Ovary (tissue), 7 donors: ENCODE results near the gene ARL11.

DNA sequence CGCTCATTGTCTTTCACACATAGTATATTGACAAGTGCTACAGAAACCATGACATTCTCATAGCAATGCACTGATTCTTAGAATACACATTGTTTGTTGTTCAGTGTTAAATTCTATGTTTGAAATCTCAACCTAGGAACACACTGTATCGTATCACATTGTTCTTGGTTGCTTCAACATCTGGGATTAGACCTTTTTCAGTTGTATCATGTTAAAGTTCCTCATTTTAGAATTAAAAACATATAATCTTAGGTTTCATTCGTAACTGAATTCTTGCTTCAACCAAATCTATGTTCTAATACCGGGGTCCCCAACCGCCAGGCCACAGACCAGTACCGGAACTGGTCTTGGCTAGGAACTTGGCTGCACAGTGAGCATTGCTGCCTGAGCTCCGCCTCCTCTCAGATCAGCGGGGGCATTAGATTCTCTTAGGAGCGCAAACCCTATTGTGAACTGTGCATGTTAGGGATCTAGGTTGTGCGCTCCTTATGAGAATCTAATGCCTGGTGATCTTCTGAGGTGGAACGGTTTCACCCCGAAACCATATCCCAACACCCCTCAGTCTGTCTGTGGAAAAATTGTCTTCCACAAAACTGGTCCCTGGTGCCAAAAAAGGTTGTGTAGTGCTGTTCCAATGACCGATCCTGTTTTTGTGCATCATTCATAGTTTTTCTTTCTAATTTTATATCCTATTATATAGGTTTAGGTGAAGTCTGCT is 19.2 kb downstream of the ITM2B start:
- PRO-cap, 7 experiments = no peak in any of the 7 experiments
- RAMPAGE, long total RNA, 2 experiments = no peak in any of the 2 experiments

- PRO-cap, 7 experiments = no peak in any of the 7 experiments
- RAMPAGE, long total RNA, 2 experiments = no peak in any of the 2 experiments
Observed at GRCh38 chr13:48307234-48307455, 3.6 kb downstream of the RB1 start.

DNA sequence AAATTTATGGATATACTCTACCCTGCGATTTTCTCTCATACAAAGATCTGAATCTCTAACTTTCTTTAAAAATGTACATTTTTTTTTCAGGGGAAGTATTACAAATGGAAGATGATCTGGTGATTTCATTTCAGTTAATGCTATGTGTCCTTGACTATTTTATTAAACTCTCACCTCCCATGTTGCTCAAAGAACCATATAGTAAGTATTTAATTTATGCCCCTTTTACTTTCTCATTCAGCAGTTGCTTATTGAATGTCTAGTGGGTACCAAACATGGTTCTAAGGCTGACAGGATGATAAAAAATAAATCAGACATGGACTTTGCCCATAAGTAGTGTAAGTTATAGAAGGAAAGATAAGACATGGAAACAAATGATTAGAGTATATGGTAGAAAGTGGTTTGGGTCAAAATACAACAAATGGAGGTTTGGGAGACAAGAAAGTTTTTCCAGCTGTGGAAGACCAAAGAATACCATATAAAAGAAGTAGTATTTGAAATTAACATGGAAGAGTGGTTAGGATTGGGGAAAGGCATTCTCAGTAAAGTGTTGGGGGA is 52.9 kb downstream of the LPAR6 start:
- PRO-cap, 7 experiments = no peak in any of the 7 experiments
- RAMPAGE, long total RNA, 2 experiments = no peak in any of the 2 experiments

DNA sequence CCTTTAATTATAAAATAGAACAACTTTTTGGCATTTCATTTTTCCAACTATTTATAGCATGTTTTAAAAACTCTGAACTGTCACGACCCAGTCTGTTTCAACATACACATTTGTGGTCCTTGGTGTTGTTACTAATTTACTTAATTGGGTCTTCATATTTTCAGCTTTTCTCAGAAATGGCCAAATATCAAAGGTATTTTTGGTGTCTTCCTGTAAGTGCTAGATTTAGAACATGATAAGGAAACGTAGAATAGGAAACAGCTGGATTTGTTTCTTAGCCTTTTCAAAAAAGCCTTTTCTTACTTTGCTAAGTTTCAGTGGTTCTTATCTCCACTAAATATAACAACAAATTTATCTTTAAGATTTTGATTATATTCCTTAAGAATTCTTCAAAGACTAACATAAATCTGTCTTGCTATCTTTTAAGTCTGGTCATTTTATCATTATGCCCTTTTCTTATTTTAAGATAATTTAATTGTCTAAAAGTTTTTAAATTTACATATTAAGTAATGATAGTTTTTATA is 11.3 kb downstream of the LPAR6 start:
- PRO-cap, 7 experiments = no peak in any of the 7 experiments
- RAMPAGE, long total RNA, 2 experiments = no peak in any of the 2 experiments

DNA sequence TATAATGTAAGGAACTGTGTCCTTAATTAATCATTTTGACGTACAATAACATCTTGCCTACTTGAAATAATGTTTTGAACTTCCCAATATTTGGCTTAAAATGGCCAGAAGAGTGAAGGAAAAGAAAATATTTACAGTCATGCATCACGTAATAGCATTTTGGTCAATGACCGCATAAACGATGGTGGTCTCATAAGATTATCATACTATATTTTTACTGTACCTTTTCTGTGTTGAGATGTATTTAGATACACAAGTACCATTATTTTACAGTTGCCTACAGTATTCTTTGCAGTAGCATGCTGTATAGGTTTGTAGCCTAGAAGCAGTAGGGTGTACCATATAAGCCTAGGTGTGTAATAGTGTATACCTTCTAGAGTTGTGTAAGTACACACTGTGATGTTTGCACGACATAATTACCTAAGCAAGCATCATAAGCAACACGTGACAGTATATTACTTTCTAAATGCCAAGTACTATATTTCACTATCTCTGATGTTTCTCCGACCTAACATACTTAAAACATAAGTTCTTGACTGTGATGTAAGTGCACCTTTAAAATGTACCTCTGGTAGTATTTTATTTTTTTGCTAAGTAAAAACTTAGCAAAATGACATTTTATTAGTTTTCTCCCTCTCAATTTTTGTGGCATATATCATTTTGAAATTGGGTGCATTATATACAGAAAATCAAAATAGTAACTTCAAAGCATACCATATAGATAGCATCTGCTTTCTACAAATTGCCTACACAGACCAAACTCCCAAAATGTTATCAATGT is 2.7 kb downstream of the LPAR6 start:
- PRO-cap, 7 experiments = peak in 5 of 7 experiments; most common plus-strand start position 489 of the sequence (in 3)
- RAMPAGE, long total RNA, 2 experiments = no peak in any of the 2 experiments

DNA sequence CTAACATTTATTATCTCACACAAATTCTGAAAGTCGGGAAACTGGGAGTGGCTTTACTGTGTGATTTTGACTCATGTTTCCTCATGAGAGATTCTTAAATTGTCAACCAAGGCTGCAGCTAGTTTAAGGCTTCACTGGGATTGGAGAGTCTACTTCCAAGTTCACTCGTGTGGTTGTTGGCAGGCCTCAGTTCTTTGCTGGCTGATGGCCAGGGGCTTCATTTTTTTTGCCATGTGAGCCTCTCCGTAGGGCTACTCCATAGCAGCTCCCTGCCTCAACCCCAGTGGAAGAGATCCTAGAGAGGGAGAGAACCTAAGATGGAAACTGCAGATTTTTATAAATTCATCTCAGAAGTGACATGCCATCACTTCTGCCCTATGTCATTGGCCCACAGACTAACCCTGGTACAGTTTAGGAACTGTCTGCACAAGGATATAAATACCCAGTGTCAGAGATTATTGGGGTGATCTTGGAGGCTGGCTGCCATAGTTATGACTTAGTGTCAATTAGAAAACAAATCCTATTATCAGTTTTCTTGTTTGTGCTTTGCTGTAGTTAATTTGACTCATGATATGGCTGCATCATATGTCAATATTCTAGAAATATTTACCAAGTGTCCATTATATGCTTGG is 24.6 kb upstream of the LPAR6 start:
- PRO-cap, 7 experiments = no peak in any of the 7 experiments
- RAMPAGE, long total RNA, 2 experiments = no peak in any of the 2 experiments

- PRO-cap, 7 experiments = no peak in any of the 7 experiments
- RAMPAGE, long total RNA, 2 experiments = no peak in any of the 2 experiments
Observed at GRCh38 chr13:48464824-48465496, 52.0 kb upstream of the LPAR6 start.

GRCh38 chr13:48542200-48542504 is 9.3 kb upstream of the RCBTB2 start:
- PRO-cap, 7 experiments = no peak in any of the 7 experiments
- RAMPAGE, long total RNA, 2 experiments = no peak in any of the 2 experiments

DNA sequence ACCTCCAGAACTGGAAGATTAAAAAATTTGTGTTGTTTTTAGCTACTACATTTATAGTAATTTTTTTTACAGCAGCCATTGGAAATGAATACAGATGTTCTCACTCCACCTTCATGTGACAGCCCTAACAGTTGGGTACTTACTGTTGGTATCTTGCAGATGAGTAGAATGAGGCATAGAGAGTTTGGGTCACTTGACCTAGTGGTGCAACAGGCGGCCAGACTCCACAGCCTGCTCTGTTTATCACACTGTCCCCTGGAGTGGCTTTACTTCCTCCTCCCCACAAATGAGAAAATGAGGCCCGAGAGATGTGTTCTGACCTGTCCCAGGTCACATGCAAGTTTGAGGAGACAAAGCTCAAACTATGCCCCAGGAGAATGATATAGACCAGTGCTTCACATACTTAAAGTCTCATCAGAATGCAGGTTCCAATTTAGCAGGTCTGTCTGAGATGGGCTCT is 37.3 kb upstream of the RCBTB2 start:
- PRO-cap, 7 experiments = no peak in any of the 7 experiments
- RAMPAGE, long total RNA, 2 experiments = no peak in any of the 2 experiments

DNA sequence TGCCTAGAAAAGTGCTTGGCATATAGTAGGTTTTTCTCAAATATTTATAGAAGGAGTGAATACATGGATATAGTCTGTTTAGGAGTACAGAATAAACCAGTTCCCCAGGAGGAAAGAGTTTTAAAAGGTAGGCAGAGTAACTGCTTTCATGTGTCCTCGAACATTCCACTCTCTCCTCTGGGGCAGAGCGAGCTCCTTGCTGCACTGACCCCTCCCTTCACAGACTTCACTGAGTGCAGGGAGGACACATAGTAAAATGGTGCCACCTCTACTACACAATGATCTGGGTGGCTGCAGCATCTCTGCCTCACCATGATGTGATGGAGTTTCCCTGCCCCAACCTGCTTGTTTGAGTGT is 44.1 kb upstream of the RCBTB2 start:
- PRO-cap, 7 experiments = no peak in any of the 7 experiments
- RAMPAGE, long total RNA, 2 experiments = no peak in any of the 2 experiments

- PRO-cap, 7 experiments = peak in 7 of 7 experiments; most common plus-strand start chr13:48975259 (in 5); most common minus-strand start chr13:48975281 (in 3)
- RAMPAGE, long total RNA, 2 experiments = start-site peak on the plus strand in 1 of 2 experiments, at chr13:48975207-48975551 at its widest, 20 reads per replicate
Observed at GRCh38 chr13:48974901-48975423, 750 bp upstream of the FNDC3A start.

GRCh38 chr13:49399749-49400355 is 44.0 kb downstream of the CAB39L start:
- PRO-cap, 7 experiments = no peak in any of the 7 experiments
- RAMPAGE, long total RNA, 2 experiments = no peak in any of the 2 experiments

- PRO-cap, 7 experiments = peak in 1 of 7 experiments; most common plus-strand start chr13:49628547 (in 1)
- RAMPAGE, long total RNA, 2 experiments = start-site peak on the plus strand in 1 of 2 experiments, at chr13:49628502-49628515 at its widest, 6 reads per replicate
Observed at GRCh38 chr13:49628152-49628727, at the start of gene ARL11. ARL11 (plus strand) TSS chr13:49628507.

- PRO-cap, 7 experiments = no peak in any of the 7 experiments
- RAMPAGE, long total RNA, 2 experiments = start-site peak on the minus strand in 1 of 2 experiments, at chr13:49764841-49764937 at its widest, 10 reads per replicate
Observed at GRCh38 chr13:49764587-49765374, 27.7 kb downstream of the KPNA3 start.

DNA sequence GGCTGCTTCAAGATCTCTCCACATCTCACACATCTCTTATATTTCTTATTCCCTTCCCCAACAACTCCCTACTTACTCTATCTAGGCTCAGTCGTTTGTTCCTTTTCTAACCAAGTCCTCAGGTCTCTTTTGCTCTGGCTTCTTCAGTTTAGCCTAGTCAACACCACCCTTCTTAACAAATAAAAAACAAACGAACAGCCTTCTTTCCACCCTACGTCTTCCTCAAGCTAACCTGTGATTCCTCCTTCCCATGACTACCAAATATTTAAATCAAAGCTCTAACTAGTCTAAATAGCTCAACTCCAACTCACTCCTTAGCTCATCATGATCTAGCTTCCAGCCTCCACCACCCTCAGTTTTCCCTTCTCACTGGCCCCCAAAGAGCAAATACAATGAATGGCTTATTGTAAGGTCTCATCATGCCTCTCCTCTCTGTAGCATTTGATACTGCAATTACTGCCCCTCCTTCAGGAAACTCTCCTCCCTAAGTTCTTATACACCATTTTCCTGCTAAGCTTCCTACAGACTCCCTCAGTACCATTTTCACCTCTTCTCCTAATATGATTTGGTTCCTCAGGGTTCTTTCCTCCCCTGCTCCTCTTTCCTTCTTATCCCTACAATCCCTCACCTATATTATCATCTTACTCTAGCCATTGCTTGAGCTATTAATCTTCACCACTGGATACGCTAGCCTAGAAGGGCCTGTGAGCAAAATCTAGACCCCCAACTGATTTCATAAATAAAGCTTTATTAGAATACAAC is 12.8 kb downstream of the KPNA3 start:
- PRO-cap, 7 experiments = no peak in any of the 7 experiments
- RAMPAGE, long total RNA, 2 experiments = no peak in any of the 2 experiments

GRCh38 chr13:50080760-50080875 is 65.4 kb downstream of the KCNRG start:
- PRO-cap, 7 experiments = no peak in any of the 7 experiments
- RAMPAGE, long total RNA, 2 experiments = no peak in any of the 2 experiments

GRCh38 chr13:50115157-50116206 is 100.2 kb downstream of the KCNRG start:
- PRO-cap, 7 experiments = no peak in any of the 7 experiments
- RAMPAGE, long total RNA, 2 experiments = no peak in any of the 2 experiments

DNA sequence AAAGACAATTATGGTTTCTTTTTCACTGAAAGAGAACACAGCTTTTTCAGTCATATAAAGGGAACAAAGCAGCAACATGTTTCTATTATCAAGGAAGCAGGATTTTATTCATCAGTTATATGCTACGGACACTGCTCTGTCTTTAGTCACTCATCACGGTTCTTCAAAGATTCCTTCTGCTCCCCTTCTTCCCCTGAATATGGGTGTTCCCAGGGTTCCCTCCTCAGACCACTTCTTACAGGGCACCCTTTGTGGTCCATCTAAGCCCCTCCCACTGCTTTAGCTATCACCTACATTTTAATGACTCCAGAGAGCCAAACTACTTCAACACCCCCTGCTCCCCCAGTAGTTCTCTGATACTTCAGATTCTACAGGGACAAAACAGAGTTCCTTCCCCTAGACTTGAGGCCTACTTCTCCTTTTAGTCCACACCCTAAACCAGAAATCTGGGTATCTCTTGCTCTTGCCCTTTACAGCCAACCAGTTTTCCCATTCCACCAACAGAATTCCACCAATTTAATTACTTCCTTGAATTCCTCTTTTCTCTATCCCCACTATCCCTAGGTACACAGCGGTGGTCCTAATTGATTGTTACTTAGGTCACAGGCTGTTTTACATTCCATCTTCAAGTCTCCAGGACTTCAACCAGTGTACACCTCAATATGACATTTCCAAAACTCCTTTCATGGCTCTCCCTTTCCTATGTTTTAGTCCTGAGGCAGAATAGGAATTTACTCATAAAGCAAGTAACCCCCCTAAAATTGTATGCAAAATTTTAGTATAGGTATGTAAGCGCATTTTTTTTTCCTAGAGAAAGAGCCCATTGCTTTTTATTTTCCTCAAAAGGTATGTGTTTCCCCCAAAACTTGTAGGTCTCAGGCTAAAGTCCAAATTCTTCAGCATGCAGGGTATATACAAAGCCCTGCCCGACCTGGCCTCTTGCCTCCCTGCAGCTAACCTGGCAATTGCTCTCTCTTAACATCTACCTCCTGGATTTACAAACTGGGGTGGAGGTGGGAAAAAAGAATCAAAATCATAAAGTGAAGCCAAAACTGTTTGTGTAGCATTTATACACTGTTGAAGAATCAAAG is 107.4 kb downstream of the KCNRG start:
- PRO-cap, 7 experiments = no peak in any of the 7 experiments
- RAMPAGE, long total RNA, 2 experiments = no peak in any of the 2 experiments

DNA sequence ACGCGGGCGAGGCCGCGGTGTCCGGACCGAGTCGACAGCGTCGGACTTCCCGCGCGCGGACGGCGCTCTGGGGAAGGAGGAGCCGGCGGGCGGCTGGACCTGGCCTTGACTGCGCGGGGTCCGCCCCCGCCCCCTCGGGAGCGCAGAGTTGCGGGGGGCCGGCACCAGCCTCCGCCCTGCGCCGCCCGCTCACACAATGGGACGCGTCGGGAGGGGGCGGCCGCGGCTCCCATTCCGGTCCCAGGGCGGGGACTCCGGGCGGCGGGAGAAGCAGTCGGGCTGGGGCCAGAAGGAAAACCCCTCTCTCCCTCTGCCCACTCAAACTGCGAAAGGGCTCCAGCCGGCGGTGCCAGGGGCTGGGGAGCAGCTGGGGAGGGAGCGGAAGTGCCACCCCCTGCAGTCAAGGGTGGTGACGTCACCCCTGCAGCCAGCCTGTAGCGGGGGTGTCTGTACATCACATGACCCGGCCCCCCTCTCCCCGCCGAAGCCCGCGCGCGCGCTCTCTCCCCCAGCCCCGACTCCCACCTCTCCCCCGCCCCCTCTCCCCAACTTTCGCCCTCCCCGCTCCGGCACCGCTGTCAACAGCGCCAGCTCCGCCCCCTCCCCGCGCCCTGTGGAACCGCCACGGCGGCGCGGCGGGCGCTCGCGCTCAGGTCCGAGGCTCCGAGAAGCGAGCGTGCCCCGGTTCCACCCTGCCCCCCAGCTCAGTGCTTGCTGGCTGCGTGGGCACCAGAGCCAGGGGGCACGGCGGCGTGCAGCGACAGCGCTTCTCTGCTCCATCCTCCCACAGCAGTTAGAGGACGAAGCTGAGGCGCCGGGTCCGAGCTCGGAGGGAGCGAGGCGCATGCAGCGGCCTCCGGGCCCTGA is 109.1 kb downstream of the KCNRG start:
- PRO-cap, 7 experiments = peak in 7 of 7 experiments; most common plus-strand start position 192 of the sequence (in 4); most common minus-strand start position 69 of the sequence (in 7)
- RAMPAGE, long total RNA, 2 experiments = no peak in any of the 2 experiments

GRCh38 chr13:50125443-50125607 is 110.1 kb downstream of the KCNRG start:
- PRO-cap, 7 experiments = peak in 4 of 7 experiments; most common plus-strand start chr13:50125523 (in 1); most common minus-strand start chr13:50125544 (in 3)
- RAMPAGE, long total RNA, 2 experiments = no peak in any of the 2 experiments